Uterus (tissue), 7 donors: Measurements from ENCODE around the gene TEAD1.

DNA sequence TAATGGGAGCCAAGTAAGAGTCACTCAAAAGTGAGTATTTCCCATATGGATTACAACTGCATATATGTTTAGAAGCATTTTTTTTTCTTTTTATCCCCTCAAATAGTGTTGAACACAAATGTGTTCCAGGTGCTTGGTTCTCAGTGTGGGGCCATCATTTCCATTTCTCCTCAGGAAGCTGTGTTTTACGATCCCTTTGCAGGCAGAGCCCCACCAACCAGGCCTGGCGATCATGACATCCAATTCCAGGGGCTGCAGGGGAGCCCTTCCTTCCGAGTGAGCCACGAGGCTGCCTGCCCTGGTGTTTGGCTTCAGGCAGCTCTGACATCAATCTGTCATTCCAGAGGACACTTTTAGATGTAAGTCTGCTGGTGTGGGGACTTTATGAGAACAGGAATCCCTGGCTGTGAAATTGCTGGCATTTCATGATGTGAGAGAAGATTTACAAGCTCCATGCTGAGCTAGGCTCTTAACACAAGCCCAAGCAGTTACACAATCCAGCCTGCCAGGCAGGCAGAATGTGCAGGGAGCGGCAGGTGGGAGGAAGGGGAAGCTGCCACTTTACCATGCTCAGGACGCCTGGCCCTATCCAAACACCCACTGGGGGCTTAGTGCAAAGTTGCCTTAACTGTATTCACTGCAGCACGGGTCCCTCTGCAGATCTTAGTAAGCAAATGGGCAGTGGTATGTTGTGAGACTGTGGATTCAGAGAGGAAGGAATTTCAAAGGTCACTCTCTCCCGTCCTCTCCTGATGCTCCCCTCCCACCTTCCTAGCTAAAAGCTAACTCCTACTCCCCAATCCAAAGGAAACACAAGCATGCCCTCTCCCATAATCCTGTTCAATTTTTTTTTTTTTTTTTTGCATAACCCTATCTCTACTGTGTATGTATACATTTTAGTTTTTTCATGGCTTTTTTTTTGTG, 43.5 kb upstream of the MICAL2 start:
- PRO-cap, 4 experiments: peak in 4 of 4 experiments; most common plus-strand start position 500 of the sequence (in 3); most common minus-strand start position 307 of the sequence (in 1)
- RAMPAGE, long total RNA, 2 experiments: no peak in any of the 2 experiments
- RRBS: no CpG with 5 or more reads among the region's 8 CpGs

DNA sequence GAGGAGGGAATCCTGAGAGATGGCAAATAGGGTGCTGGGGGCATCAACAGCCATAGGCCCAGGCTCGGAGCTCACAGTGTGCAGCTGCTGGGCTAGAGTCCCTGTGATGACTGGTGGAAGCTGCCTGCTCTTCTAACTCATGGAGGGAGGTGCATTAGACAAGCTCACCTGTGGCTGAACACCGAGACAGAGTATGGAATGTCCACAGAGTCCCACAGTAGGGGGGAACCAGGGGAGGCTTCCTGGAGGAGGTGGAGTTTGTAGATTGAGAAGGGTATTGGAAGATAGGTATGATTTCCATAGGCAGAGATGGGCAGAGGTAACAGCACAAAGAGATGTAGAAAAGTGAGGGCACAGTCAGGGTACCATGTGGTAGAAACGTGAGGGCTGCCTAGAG, 9.9 kb downstream of the MICAL2 start:
- PRO-cap, 4 experiments: peak in 2 of 4 experiments; most common plus-strand start position 53 of the sequence (in 2); most common minus-strand start position 112 of the sequence (in 1)
- RAMPAGE, long total RNA, 2 experiments: no peak in any of the 2 experiments
- RRBS: no CpG with 5 or more reads among the region's 3 CpGs

DNA sequence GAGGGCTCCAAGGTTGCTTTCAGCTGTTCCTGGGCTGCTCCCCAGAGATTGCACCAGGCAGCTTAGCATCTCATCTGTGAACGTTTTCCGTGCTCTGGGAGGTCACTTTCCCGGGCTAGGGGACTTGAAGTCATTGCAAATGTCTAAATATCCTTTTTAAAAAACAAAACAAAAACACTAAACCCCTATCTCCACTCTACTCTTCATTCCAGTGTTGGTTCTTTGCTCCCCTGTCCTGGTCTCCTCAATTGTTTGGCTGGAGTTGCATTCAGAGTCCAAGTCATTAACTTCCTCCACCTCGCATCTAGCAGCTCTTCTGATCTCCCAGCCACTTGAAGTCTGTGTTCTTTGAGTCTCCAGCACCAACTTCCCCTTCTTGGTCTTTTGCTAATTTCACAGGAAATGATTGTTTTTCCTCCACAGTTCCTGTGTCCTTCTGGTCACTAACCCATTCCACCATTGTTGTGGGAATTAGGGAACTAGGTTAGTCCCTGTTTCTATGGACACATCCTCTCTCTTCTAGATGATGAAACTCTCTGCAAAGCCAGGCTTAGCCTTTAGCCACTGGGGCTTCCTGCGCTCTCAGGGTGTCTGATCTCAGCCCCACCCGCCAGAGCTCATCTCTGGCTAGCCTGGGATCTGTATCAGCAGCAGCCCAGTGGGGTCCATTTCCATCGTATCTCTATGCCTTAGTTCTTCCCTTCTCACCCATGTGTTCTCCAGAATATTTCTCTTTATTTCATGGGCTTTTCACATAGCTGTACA, 14.3 kb downstream of the MICAL2 start:
- PRO-cap, 4 experiments: no peak in any of the 4 experiments
- RAMPAGE, long total RNA, 2 experiments: no peak in any of the 2 experiments
- RRBS: no CpG with 5 or more reads among the region's 7 CpGs

DNA sequence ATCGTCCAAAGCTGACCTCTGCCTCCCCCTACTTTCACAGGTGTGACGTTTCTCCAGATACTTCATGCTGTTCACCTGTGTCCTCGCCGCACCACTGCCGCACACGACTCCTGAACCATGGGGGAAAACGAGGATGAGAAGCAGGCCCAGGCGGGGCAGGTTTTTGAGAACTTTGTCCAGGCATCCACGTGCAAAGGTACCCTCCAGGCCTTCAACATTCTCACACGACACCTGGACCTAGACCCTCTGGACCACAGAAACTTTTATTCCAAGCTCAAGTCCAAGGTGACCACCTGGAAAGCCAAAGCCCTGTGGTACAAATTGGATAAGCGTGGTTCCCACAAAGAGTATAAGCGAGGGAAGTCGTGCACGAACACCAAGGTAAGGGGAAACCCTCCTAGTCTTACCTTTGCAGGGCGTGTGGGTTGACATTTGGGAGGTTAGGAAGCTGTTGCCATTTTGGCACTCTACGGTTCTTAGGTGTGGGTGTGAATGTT, 51.7 kb downstream of the MICAL2 start:
- PRO-cap, 4 experiments: no peak in any of the 4 experiments
- RAMPAGE, long total RNA, 2 experiments: start-site peak on the plus strand in 1 of 2 experiments, centred at position 143 of the sequence, 9 reads per replicate
- RRBS: no CpG with 5 or more reads among the region's 16 CpGs

- PRO-cap, 4 experiments: peak in 2 of 4 experiments; most common minus-strand start chr11:12171138 (in 2)
- RAMPAGE, long total RNA, 2 experiments: no peak in any of the 2 experiments
- RRBS: no CpG with 5 or more reads among the region's 5 CpGs
Measured at GRCh38 chr11:12170917-12171290, 60.5 kb downstream of the MICAL2 start.

- PRO-cap, 4 experiments: peak in 4 of 4 experiments; most common plus-strand start chr11:12176155 (in 4); most common minus-strand start chr11:12176075 (in 1)
- RAMPAGE, long total RNA, 2 experiments: no peak in any of the 2 experiments
- RRBS: no CpG with 5 or more reads among the region's 5 CpGs
Measured at GRCh38 chr11:12175822-12176458, 65.5 kb downstream of the MICAL2 start.

GRCh38 chr11:12196464-12196663, 86.0 kb downstream of the MICAL2 start:
- PRO-cap, 4 experiments: no peak in any of the 4 experiments
- RAMPAGE, long total RNA, 2 experiments: no peak in any of the 2 experiments

DNA sequence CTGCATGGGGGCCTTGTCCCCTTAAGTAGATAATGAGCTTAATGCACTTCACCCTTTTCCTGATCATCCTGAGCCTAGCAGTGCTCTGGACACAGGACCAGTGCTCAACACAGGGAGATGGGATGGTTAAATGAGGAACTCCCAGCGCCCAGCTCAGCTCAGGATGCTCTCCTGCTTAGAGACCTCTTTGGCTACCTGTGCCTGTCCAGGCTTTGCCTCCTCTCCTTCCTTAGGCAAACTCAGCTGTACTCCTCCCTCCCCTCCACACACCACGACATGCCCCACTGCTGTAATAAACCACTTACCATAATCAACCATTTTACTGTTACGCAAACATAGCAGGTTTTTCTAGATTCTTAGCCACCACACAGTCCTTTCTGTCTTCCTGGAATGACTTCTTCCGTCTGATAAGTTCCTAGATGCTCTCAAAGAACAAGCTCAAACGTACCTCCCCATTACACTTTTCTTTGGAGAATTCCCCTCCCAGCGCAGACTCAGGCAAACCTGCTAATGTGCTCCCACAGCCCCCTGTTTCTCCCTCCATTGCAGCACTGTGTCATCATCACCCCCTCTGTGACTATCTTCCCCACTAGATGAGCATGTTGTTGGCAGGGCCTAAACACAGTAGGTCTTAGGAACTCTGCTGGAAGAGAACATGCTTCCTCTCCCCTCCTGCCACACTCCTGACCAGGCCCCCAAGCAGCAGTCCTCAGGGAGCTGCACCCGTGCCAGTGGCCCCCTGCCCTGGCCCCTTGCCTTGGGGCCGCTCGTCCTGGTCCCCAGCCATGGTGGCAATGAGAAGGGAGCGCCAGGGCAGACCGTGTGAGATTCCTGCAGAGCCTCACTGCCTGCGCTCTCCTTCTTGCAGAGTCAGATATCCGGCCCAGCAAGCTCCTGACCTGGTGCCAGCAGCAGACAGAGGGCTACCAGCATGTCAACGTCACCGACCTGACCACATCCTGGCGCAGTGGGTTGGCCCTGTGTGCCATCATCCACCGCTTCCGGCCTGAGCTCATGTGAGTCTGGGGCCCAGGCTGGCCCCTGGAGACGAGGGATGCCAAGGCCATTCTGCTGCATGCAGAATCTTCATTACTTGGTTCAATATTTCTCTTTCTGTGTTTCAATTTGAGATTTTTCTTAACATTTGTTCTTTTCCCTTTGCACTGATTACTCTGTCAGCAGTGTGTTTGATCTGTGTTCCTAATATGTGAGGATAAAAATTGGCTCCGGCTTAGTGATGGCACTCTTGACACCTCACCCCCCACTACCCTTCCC, 113.9 kb downstream of the MICAL2 start:
- PRO-cap, 4 experiments: peak in 2 of 4 experiments; most common plus-strand start position 1,019 of the sequence (in 2); most common minus-strand start position 872 of the sequence (in 2)
- RAMPAGE, long total RNA, 2 experiments: no peak in any of the 2 experiments
- RRBS: no CpG with 5 or more reads among the region's 20 CpGs

DNA sequence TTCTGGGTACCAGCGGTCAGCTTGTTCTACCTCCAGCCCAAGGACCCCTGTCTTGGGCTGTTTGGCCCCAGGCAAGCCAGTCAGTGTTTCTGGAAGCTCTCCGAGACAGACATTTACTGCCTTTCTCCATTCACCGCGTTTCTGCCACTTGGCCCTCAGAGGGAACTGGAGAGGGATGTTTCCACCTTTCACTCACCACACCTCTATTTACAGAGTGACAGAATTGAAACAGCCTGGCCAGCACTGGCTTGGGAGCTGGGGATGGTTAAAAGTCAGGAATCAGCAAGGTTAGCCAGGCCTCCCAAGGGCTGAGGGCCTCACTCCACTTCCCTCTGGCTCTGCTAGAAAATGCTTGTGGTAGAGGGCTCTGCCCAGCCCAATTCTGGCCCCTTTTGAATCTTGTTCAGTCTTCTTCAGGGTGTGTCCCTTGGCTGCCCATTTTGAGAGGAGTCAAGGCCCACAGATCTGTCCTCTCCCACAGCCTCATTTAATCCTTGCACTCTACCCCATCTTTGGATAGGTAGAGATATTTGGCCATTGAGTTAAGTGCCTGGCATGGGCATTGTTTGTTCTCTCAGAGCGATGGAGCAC, 119.1 kb downstream of the MICAL2 start:
- PRO-cap, 4 experiments: no peak in any of the 4 experiments
- RAMPAGE, long total RNA, 2 experiments: no peak in any of the 2 experiments
- RRBS: no CpG with 5 or more reads among the region's 5 CpGs

GRCh38 chr11:12256577-12256913, 120.8 kb upstream of the PARVA start:
- PRO-cap, 4 experiments: no peak in any of the 4 experiments
- RAMPAGE, long total RNA, 2 experiments: start-site peak on the plus strand in 1 of 2 experiments, at chr11:12256791-12256815 at its widest, 8 reads per replicate
- RRBS: no CpG with 5 or more reads among the region's 13 CpGs

DNA sequence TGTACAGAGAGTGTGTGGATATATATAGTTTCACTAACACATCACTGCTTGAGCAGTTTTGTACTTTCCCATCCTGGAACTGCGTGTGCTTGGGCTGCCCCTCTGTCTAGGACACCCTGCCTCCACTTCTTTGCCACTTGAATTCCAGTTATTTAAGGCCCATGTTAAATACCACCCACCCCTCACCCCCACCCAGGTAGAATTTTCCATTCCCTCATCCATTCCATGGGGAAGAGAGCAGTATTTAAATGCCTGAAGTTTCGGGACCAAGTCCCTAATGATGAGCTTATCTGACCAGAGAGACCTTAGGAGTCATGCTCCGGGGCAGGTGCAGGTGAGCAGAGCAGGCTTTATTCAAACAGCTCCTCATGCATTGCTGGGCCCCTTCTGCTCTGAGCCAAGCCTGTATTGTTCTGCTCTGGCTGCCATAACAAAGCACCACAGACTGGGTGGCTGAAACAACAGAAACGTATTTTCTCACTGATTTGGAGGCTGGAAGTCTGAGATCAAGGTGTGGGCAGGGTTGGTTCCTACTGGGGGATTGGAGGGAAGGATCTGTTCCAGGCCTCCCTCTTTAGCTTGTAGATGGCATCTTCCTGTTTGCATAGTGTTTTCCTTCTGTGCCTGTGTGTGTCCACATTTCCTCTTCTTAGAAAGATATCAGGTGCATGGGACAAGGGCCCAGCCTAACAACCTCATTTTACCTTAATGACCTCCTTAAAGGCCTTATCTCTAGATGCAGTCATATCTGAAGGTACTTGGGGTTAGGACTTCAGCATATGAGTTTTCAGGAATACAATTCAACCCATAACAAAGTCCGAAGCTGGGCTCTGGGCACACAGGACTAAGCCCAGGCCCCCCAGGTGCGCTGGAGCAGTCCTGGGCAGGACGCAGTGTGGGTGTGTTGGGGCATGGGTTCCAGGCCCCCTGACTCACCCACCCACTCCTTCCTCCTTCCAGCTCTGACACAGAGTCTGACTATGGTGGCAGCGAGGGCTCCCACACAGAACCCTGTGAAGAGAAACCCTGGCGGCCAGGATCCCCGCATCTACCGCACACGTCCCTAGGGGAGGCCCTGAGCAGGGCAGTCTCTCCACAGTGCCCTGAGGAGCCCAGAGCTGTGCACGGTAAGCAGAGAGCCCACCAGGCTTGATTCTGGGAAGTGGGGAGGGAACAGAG, 97.0 kb upstream of the PARVA start:
- PRO-cap, 4 experiments: no peak in any of the 4 experiments
- RAMPAGE, long total RNA, 2 experiments: no peak in any of the 2 experiments
- RRBS: no CpG with 5 or more reads among the region's 13 CpGs

GRCh38 chr11:12409043-12409627, 31.8 kb downstream of the PARVA start:
- PRO-cap, 4 experiments: no peak in any of the 4 experiments
- RAMPAGE, long total RNA, 2 experiments: start-site peak on the plus strand in 1 of 2 experiments, at chr11:12409405-12409505 at its widest, 7 reads per replicate
- RRBS: no CpG with 5 or more reads among the region's 2 CpGs

DNA sequence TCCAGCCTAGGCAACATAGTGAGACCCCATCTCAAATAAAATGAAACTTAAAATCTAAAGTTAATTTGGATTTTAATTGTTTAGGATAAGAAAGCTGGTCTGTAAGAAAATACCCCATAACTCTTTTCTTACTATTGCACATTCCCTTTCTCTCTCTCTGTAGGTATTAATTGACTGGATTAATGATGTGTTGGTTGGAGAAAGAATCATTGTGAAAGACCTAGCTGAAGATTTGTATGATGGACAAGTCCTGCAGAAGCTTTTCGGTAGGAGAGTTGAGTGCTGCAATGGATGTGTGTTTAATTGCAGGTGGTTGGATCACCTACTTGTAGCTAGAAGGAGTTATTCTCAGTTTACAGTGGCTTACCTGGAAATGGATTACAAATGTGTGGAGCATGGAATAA, 100.3 kb downstream of the PARVA start:
- PRO-cap, 4 experiments: no peak in any of the 4 experiments
- RAMPAGE, long total RNA, 2 experiments: start-site peak on the plus strand in 1 of 2 experiments, centred at position 180 of the sequence, 34 reads per replicate
- RRBS: no CpG with 5 or more reads among the region's 1 CpG

DNA sequence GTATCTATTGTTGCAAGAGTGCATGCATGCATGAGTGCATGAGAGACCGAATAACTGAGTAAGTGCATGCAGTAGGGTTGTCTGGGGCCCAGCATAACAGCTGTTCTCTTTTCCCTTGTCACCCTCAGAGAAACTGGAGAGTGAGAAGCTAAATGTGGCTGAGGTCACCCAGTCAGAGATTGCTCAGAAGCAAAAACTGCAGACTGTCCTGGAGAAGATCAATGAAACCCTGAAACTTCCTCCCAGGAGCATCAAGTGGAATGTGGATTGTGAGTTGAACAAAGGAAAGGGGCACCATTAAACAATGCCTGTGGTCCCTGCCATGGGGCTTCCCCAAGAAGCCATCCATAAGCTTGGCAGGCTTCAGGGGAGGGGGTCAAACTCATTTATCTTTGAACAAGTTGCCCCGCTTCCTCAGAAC, 119.0 kb downstream of the PARVA start:
- PRO-cap, 4 experiments: no peak in any of the 4 experiments
- RAMPAGE, long total RNA, 2 experiments: start-site peak on the plus strand in 1 of 2 experiments, centred at position 181 of the sequence, 43 reads per replicate
- RRBS: no CpG with 5 or more reads among the region's 2 CpGs

- PRO-cap, 4 experiments: peak in 4 of 4 experiments; most common plus-strand start chr11:12674421 (in 4); most common minus-strand start chr11:12674941 (in 3)
- RAMPAGE, long total RNA, 2 experiments: start-site peak on the plus strand in 1 of 2 experiments, at chr11:12674753-12674827 at its widest, 25 reads per replicate
- RRBS: 3% methylated on average over 64 of the region's 136 CpGs
Measured at GRCh38 chr11:12674340-12675278, at the start of gene TEAD1. TSS of gene TEAD1 (plus strand) at chr11:12674421.

GRCh38 chr11:12715641-12716239, 41.5 kb downstream of the TEAD1 start:
- PRO-cap, 4 experiments: no peak in any of the 4 experiments
- RAMPAGE, long total RNA, 2 experiments: no peak in any of the 2 experiments
- RRBS: no CpG with 5 or more reads among the region's 10 CpGs

DNA sequence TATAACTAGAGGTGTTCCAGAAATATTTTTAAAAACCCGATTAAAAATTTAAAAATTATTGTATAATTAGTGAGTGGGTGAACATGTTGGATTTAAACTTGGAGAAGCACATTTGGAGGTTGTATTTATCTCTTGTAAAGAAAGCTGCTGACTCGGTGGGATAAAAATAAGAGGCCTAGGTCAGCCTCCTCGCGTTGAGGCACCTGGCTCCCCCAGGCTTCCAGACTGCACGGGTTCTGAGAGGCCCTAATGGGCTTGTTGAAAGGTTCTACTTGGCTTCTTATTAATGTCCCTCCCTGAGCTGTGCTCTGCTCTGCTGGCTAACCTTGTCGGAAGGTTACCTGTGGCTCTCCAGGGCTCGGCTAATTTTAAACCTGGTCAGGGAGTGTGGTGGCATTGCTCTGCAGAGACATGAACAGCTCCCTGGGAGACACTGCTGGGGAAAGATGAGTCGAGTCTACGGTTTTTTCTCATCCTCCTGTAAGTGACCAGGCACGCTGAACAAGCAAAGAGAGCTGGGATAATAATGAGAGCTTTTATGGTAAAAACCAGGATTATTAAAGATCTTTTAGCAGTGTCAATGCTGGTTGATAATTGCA, 70.5 kb downstream of the TEAD1 start:
- PRO-cap, 4 experiments: no peak in any of the 4 experiments
- RAMPAGE, long total RNA, 2 experiments: no peak in any of the 2 experiments
- RRBS: no CpG with 5 or more reads among the region's 10 CpGs

DNA sequence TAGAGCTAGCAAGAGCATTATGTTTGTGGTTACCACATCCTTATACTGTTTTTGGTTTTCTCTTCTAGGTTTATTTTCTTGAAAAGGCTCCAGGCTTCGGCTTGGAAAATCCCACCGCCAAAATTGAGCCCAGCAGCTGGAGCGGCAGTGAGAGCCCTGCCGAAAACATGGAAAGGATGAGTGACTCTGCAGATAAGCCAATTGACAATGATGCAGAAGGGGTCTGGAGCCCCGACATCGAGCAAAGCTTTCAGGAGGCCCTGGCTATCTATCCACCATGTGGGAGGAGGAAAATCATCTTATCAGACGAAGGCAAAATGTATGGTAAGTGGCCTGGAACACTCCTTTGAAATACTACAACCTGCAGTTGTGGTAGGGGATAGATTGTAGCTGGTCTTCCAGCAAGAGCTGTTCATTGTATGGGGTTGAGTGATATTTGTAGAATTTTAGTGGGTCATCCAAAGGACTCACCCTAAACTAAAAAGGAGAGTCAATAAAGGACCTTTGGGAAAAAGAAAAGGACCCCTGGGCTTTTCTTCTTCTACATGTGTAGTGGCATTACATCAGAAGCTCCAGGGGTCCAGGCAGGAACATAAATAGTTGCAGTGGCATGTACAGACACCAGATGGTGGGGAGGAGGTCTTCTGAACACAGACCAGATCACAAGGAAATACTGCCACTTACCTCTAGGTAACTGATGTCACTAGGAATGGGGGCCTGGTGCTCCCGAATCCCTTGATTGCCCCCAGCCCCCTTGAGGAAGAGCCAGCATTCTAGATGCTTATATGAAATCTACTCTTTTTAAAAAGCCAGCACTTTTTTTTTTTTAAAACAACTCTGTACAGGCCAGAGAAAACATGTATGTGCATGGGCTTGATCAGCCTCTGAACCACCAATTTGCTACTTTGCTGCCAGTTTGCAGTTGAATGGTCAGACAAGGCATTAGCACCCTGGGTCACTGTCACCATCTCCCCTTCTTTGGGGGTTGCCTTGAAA, 90.2 kb downstream of the TEAD1 start:
- PRO-cap, 4 experiments: no peak in any of the 4 experiments
- RAMPAGE, long total RNA, 2 experiments: start-site peak on the plus strand in 1 of 2 experiments, centred at position 420 of the sequence, 20 reads per replicate
- RRBS: no CpG with 5 or more reads among the region's 8 CpGs

- PRO-cap, 4 experiments: no peak in any of the 4 experiments
- RAMPAGE, long total RNA, 2 experiments: no peak in any of the 2 experiments
- RRBS: no CpG with 5 or more reads among the region's 8 CpGs
Measured at GRCh38 chr11:12781667-12782427, 107.6 kb downstream of the TEAD1 start.

DNA sequence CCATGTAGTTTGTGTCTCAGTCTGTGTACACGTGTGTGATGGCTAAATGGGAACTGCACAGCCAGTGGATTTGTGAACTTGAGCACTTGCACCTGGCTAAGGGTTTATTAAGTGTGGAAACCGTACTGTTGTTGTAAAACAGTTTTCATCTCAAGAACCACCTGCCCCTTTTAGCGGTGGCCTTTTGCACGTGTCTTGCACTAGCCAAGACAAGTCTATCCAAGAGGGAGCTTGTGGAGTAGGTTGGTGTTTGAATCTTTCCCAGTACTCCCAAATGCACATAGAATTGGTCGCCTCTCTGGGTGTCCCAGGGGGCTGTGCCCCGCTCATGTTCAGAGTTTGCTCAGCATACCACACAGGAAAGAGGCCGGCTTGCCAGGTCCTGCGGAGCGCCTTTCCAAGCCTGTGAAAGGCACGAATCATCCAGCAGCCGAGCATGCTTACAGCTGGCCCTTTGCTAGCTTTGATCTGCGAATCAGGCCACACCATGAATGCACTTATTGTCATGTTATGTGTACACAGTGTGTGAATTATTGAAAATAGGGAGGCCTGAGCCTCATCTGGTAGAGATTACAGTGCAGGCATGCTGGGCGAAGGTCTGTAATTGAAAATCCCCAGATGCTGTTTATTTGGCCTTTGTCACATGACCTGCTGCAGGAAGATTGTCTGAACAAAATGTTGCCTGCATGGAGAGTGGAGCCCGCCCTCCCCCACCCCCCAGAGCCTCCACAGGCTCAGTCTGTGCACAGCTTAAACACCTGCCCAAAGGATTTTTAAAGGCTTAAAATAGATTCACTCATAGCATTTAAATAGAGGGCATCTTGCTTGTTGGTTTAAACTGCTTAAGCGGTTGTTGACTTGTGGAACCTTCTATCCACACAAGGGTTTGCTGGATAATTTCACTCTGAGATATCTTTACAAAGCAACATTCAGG, 163.3 kb upstream of the RASSF10 start:
- PRO-cap, 4 experiments: peak in 1 of 4 experiments; most common plus-strand start position 566 of the sequence (in 1); most common minus-strand start position 470 of the sequence (in 1)
- RAMPAGE, long total RNA, 2 experiments: no peak in any of the 2 experiments
- RRBS: no CpG with 5 or more reads among the region's 15 CpGs